Type B pancreatic cell (in vitro differentiated cells): ENCODE measurements around the genes MRPS11 and ABHD2.

GRCh38 chr15:85836925-85837464, 42.3 kb upstream of the KLHL25 start:
- PRO-cap, result no peak

- PRO-cap, result no peak
These were observed 66.2 kb downstream of the MRPL46 start for GRCh38 chr15:88400921-88401524.

DNA sequence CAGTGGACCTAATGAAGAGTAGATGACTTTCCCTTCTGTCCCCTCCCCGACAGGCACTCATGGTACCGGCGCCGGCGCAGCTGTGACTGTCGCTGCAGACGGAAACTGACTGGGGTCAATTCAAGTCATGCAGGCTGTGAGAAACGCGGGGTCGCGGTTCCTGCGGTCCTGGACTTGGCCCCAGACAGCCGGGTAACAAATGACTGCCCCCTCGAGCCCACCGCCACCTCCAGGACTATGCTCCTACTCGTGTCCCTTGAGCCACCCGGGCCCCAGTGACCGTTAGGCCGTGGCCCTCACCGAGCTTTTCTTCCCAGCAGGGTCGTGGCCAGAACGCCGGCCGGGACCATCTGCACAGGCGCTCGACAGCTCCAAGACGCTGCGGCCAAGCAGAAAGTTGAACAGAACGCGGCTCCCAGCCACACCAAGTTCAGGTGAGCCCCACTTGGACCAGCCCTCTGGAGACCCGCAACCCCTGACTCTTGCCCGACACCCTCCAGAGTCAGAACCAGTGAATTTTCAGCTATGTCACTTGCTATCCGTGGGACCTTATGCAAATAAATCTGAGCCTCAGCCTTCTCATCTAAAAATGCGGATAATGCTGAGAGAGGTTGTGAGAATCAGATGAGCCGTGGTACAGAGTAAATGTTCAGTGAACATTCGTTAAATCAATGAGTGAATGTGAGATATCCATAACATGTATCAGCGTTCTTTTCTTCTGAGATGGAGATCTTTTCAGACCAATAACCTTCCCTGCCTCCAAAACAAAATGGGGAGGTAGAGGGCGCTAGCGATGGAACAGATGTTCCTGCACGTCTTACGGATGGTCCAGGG, at the start of gene MRPS11:
Gene MRPS11, plus strand, starts transcription at position 118 of the 834 bp plus-strand sequence.
- PRO-cap, result no peak

GRCh38 chr15:88603956-88604251, 17.2 kb upstream of the AEN start:
- PRO-cap, result no peak

DNA sequence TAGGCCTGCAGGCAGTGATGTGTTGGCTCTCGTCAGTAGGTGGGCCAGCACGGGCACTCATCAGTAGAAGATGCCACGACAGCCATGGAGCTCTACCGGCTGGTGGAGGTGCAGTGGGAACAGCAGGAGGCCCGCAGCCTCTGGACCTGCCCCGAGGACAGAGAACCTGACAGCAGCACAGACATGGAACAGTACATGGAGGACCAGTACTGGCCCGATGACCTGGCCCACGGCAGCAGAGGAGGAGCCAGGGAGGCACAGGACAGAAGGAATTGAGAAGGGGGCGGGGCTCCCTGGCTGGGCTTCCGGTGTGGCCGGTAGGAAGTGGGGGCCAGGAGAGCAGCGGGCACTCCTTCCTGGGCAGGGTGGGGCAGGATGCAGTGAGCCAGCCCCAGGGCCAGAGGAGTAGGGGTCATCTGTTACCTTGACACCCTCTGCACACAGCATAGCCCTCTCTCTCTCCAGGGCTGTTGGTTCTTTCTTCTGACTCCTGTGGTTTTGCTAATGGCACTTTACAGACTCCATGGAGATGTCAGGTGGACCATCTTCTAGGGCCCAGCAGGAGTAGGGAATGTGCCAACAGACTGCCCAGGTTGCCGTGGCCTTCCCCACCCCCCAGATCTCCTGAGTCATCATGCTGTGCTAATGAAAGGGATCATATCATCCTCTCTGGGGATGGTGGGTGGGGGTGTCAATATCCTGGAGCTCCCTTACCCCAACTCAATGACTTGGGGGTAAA, 8.6 kb upstream of the ISG20 start:
- PRO-cap, result no peak

- PRO-cap, result no peak
These were observed 7.7 kb downstream of the MFGE8 start for GRCh38 chr15:88905284-88905993.

DNA sequence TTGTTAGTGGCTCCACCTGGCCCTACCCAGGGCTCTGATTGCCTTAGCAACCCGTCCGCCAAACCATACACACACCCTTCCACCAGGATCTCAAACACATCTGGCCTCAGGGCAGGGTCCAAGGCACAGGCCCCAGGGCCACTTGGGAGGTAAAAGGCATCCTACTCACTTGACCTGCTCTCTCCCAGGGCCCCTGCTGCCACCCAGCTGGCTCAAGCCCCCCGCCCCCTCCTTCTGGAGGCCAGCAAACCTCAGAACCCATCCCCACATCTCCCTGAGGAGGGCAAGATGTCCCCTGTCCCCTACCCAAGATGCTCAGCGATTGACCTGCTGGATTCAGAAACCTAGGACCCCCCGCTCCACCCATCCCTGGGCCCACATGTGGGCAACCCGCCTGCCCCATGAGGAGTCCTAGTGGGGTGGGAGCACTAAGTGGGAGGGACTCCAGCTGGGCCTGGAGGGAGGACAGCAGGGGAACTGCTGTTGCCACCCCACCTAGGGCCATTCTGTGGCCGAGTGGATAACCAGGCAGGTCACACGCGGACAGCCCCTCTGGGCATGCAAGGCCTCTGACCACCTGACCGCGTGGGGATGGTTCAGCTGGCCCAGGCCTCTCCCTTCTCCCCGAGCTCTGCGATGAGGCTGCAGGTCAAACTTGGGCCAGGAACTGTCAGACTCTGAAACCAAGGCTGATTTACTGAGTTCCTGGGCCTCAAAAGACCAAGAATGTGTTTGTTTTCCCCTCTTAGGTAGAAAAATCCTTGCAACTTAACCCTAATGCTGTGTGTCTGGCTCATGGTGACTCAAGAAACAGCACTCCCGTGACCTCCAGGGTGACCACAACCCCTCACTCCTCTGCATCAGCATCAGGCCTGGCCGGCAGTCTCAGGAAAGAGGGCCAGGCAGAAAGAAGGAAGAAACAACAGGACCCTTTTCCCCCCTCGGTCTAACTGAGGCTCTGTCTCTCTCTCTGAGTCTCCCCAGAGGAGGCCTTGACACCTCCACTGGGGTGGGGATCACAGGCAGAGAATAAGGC, 4.2 kb downstream of the MFGE8 start:
- PRO-cap, result no peak

GRCh38 chr15:88912059-88912880, 909 bp downstream of the MFGE8 start:
- PRO-cap, result no peak

- PRO-cap, result no peak
These were observed 69.2 kb upstream of the MFGE8 start for GRCh38 chr15:88982182-88982975.

DNA sequence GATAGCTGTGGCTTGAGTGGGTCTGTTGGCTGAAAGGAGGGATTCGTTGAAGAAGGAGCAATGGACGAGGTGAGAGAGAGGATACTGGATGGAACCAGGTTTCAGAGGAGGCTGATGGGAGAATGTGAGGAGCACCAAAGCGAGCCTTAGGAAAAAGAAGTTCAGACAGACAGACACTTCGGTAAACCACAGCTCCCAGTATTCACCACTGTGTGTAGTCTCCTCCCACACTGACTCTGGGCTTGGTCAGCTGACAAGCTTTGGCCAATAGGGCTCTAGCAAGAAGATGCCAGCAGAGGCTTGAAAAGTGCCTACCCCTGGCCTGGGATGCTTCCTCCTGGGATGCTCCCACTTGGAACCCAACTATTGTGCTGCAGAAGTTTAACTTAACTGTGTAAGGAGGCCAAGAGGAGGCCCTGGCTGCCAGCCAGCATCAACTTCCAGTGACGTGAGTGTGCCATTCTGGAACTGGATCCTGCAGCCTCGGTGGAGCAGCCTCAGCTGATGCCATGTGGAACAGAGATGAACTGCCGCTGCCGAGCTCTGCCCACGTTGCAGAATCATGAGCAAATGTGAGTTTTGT, 47.4 kb upstream of the ABHD2 start:
- PRO-cap, result no peak

- PRO-cap, result no peak
These were observed 36.4 kb upstream of the ABHD2 start for GRCh38 chr15:89051685-89052424.

DNA sequence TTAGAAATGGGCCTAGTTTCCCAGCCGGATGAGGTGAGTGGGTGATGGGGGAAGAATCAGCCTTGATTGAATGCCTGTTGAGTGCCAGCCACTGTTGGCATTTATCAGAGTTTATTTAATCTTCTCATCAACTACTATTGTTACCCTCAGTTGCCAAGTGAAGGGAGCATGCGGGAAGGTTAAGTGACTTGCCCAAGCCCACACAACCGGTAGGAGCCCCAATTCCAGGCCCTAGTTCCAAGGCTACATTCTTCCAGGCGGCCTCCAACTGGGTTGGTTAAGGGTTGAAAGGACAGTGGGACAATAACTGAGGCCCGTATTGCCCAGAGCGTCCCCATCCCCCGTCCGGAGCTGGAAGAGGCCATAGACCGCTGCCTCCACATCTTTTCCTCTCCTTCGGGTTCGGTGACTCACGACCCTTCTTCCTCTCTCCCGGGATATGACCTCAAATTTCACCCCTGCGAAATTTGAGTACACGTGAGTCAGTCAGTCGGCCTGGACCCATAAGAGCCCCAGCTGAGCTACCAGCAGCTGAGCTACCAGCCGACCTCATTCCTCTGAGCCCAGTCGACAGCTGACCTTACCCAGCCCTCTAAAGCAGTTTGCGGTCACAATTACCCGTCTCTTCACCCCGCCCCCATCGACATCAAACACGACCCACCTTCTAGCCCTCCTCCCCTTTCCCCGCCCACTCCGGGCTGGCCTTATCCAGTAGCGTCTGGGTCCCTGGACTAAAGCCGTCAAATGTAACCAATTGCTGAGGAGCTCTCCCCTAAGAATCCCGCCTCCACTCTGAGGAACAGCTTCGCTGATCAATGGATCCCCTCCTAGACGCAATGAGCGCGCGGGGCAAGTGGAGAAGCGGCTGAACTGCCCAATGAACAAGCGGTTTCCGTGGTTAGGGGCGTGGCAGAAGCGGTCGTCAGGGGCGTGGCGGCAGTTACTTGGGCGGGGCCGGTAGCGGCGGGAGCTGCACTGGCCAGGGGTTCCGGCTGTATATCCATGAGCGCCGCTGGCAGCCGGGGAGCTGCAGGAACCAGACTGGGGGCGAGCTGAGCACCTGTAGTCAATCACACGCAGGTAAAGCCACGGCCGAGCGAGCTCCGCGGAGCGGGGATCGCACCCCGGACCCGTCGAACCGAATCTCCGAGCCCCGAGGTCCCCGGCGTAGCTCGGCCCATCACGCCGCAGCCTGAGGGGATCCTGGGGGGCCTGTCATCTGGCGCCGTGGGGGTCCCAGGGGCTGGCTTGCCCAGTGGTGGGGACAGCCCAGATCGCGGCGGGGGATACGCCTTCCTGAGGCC, at the start of gene ABHD2:
Gene ABHD2, plus strand, starts transcription at position 973 of the 1,304 bp plus-strand sequence.
- PRO-cap, result bidirectional peak, plus-strand start at position 1,003 of the sequence, minus-strand start at position 559 of the sequence

DNA sequence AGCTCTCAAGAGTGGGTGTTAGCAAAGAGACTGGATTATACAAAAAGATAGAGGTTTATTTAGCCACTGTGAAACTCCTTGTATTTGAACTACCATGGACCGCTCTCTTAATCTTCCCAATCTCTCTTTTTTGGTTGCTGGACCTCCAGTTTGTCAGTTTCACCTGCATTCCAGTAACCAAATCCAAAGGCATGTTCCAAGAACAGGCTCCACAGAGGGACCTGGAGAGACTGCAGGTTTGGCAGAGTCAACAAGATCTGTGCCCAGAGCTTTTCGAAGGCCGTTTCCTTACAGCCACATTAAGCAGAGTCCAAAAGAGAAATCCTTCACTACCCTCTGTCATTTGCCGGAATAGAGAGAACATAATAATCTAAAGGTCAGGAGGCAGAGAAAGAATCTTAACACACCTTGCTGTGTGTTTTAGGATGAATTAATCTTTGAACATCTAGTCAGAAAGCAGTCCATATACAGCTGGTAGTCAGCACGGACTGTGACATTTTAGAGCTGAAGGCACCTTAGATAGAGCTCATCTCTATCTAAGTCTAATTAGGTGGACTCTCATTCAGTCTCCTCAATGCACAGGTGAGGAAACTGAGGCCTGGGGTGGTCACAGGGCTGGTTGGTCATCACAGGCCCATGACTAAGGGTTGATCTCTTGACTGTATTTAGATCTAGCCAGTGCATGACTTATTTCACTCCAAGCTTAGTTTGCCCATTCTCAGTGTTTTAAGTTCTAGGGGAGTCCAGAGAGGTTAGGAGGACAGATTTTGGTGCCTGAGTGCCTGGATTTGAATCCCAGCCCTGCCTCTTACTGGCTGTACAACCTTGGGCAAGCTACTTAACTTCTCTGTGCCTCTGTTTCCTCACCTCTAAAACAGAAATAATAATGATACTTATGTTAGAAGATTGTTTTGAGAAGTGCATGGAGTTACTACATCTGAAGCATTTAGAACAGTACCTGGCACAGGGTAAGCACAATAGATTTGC, 1.4 kb downstream of the ABHD2 start:
- PRO-cap, result no peak

DNA sequence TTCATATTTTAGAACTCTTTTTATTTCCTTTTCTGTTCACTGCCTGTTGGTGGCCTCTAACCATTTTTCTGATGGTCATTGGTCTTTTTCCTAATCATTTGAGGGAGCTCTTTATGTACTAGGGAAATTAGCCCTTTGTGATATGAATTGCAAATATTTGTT, 45.2 kb downstream of the ABHD2 start:
- PRO-cap, result no peak

DNA sequence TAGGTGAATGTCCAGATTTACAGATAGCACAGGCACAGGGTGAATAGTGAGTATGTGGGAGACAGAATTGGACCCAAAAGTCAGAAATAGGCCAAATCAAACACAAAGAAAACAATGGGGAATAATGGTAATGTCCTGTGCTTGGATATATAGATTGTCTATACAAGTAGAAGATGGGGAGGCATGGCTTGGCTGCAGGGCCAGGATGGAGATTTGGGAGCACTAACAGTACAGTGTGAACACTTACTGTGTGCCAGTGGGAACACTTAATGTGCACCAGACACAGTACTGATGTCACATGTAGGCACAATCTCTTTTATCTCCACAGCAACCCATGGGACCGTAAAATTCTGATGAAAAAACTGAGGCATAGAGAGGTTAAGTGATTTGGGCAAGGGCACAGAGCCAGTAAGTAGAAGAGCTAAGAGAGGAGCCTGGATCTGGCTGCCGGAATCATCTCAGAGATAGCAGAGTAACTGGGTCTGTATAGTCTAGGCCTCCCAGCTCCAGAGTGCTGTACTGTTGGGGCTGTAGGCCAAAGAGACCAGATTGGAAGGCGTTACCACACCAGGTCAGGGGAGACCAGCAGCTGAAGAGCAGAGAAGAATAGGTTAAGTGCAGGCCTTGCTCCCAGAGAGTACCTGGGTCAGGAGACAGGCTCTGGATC, 63.4 kb downstream of the RLBP1 start:
- PRO-cap, result no peak

GRCh38 chr15:89177037-89177384, 44.4 kb downstream of the RLBP1 start:
- PRO-cap, result no peak

DNA sequence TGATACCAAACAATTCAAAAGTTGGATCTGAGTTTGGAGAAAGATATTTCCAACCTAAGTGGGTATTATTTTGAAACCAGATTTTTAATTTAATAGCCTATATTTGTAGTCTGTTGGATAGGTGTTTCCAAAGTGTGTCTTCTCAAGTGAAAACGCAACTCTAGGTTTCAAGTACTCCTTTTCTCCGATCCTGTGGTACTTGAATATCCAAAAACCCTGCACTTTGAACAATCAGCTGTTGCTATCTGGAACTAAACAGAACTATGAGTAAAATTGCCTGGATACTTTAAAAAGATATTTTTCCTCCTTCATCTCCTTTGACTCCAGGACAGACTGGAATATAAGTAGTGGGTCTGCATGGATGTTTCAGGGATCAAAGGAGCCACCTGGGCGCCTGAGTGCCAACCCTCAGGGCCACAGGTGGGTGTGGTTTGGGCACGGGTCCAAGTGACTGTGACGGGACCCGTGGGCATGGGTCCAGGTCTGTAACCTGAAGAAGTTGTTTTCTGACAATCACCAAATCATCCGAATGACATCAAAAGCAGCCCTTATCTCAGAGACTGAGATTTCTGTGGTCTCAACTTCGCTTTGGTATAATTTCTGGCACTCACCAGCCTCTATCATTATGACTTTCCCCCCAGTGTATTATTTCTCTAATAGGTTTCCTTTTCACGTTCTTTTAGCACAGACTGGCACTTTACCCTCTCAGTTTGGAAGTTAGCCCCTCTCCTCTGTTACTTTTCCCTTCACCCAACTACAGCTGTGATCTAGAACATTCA, 24.5 kb downstream of the RLBP1 start:
- PRO-cap, result no peak

- PRO-cap, result no peak
These were observed 22.7 kb downstream of the RLBP1 start for GRCh38 chr15:89198282-89199444.

GRCh38 chr15:89296878-89297250, 37.8 kb downstream of the POLG start:
- PRO-cap, result no peak

GRCh38 chr15:89311386-89311915, 23.2 kb downstream of the POLG start:
- PRO-cap, result no peak